SJSA1 (cell line): ENCODE results near the genes FRMD5, TERB2 and DUOXA1.

- RAMPAGE, long total RNA = no peak
Measured at GRCh38 chr15:43185686-43186303, 592 bp downstream of the CCNDBP1 start.

GRCh38 chr15:43190777-43191209, 5.6 kb downstream of the CCNDBP1 start:
- RAMPAGE, long total RNA = no peak

GRCh38 chr15:43370154-43370854, 539 bp downstream of the ZSCAN29 start:
- RAMPAGE, long total RNA = no peak

DNA sequence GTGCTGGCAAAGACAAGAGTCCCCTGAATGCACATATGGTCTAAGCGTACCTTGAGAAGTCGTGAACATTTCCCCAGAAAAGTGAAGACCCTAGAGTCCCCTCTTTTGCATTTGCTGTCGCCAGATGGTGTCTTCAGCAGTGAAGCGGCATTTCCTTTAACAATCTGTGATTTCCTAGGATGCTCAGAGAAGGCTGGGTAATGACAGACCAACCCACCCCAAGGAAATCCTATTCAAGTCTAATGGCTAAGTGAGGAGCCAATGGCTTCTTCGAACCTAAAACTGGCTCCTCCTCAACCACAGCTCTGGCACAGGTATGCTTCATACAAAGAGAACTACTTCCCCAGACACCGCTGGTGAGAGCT, 16.7 kb downstream of the MAP1A start:
- RAMPAGE, long total RNA = no peak

- RAMPAGE, long total RNA = no peak
Measured at GRCh38 chr15:43633144-43634030, 14.8 kb upstream of the STRC start.

DNA sequence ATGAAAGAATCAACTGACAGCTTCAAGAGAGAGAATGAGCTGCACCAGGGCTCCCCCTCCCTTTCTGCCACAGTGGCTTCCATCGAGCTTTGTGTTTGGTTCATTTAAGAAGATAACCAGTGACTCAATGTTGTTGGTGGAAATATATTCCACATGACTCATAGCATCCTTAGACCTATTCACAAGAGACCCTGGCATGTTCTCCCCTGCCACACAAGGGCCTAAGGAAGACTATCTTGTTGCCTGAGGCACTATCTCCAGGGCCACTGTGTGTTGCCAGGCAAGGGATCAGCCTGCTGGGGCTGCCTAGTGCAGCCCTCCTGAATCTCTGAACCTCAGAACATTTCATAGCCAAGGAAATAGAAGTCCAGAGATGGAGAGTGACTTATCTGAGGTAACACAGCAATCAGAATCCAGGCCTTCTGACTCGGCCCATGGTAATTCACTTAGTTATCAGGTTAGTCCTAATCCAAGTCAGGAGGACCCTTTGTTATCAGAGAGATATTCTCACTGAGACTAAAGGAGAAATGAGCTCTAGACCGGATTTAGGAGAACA, 86.7 kb downstream of the WDR76 start:
- RAMPAGE, long total RNA = no peak

DNA sequence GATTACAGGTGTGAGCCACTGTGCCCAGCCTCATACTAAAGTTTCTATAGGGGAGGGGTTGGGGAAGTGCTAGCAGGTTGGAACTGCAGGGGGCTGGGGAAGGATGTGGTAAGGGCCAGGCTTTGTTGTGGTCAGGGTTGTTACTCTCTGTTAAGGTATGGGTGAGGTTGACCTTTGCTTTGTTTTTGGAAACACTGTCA, 150.2 kb downstream of the WDR76 start:
- RAMPAGE, long total RNA = no peak

DNA sequence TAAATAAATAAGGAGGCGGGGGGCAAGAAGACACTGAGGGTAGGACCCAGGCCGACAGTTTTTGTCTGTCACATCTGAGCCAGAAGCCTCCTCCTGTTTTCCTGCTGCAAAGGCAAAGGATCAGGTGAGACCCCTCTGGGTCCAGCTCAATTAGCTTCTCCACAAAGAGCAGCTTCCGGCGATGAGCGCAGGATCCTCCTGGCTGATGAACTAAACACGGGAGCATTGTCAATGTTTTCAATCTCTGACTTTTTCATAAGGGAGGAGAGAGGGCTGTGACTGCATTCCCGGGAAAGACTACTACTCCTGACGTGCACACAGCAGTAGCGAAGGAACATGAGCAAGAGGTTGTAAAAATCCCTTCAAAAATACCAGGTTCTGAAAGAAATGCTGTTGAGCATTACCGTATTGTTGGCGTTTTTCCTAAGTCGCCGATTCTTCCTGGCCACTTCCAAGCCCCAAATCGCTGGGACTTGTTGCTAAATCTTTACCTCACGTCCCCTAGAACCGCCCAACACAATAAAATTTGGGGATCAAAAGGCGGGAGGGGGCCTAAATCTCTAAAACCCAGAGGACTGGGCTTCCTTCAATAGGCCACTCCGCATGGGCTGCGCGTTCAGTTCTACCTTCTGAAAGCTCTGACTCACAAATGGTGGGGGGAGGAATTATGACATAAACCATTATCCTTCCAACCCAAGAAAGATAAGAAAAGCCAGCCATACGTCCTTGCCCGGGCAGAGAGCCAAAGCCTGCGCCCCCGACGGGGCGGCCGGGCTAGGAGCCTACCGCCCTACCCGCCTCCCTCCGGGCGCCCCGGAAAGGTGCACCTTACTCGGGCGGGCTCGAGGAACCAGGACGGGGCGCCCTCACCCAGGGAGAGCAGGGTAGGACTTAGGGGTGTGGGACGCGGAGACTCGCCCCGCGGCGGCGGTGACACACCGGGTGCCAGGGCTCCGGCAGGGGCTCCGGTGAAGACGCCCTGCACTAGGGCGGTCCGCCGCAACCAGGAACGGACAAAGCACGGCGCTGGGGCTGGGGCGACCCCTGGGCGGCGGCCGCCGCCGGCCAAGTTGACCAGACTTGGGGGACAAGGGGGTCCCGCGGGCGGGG, 893 bp downstream of the FRMD5 start:
- RAMPAGE, long total RNA = no peak

DNA sequence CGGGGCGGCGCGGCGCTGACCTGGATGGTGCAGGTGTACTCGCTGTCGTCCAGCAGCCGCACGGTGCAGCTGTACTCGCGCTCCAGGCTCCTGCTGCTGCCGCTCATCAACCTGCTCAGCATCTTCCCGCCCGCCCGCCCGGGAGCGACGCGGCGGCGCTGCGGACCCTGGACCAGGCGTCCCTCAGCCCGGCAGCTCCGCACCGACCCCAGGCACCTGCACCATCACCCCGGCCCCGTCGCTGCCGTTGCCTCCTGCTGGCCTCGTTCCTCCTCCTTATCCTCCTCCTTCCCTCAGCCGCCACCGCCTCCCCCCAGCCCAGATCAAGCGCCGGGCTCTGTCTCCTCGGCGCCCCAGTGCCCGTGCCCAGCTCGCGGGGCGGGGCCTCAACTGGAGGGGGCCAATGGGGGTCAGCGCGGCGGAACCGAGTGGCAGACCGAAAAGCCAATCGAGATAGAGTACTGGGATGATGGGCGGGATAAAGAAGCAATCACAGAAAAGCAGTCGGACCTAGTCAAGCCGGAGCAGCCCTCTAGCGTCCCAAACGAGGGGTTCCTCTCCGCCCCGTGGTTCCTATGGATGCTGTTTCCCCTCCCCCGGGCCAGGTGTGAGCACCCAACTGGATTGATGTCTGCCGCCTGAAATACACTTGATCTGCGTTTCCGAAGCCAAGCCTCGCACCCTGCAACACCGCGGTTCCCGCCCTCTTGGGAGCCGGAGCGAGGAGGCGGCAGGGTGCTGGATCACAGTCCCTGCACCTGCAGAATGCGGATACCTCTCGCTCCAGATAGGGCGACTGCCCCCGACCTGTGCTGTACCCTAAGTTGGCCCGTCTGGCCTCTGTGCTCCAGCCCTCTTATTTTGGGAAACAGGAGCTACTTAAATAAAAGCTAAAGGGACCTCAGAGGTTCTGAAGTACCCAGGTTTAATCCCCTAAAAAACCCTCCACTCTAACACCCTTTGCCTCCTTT, at the start of gene FRMD5:
FRMD5 (minus strand) TSS at position 339 of the 971 bp plus-strand sequence.
- RAMPAGE, long total RNA = no peak

DNA sequence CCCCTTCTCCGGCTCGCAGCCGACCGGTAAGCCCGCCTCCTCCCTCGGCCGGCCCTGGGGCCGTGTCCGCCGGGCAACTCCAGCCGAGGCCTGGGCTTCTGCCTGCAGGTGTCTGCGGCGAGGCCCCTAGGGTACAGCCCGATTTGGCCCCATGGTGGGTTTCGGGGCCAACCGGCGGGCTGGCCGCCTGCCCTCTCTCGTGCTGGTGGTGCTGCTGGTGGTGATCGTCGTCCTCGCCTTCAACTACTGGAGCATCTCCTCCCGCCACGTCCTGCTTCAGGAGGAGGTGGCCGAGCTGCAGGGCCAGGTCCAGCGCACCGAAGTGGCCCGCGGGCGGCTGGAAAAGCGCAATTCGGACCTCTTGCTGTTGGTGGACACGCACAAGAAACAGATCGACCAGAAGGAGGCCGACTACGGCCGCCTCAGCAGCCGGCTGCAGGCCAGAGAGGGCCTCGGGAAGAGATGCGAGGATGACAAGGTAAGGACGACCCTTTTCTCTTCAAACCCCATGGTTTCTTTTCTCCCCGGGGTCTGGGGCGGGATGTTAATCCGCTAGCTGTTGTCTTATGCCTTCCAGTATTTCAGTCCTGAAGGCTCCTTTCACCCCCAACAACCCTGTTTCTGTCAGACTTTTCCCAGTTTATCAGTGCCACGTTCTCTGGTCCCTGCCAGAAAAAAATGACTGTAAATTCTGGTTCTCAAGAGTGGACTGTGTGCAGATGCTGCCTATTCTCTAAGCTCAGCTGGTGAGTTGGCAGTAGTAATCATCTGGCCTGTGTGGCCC, 552 bp downstream of the GOLM2 start:
- RAMPAGE, long total RNA = no peak

- RAMPAGE, long total RNA = no peak
Measured at GRCh38 chr15:44474058-44474370, 46.6 kb downstream of the CTDSPL2 start.

GRCh38 chr15:44666787-44667413, 3.4 kb upstream of the SPG11 start:
- RAMPAGE, long total RNA = no peak

DNA sequence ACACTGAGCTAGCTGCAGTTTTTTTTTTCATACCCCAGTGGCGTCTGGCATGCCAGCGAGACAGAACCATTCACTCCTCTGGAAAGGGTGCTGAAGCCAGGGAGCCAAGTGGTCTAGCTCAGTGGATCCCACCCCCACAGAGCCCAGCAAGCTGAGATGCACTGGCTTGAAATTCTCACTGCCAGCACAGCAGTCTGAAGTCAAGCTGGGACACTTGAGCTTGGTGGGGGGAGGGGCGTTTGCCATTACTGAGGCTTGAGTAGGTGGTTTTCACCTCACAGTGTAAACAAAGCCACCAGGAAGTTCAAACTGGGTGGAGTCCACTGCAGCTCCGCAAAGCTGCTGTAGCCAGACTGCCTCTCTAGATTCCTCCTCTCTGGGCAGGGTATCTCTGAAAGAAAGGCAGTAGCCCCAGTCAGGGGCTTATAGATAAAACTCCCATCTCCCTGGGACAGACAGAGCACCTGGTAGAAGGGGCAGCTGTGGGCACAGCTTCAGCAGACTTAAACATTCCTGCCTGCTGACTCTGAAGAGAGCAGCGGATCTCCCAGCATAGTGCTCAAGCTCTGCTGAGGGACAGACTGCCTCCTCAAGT, 19.8 kb upstream of the SPG11 start:
- RAMPAGE, long total RNA = no peak

DNA sequence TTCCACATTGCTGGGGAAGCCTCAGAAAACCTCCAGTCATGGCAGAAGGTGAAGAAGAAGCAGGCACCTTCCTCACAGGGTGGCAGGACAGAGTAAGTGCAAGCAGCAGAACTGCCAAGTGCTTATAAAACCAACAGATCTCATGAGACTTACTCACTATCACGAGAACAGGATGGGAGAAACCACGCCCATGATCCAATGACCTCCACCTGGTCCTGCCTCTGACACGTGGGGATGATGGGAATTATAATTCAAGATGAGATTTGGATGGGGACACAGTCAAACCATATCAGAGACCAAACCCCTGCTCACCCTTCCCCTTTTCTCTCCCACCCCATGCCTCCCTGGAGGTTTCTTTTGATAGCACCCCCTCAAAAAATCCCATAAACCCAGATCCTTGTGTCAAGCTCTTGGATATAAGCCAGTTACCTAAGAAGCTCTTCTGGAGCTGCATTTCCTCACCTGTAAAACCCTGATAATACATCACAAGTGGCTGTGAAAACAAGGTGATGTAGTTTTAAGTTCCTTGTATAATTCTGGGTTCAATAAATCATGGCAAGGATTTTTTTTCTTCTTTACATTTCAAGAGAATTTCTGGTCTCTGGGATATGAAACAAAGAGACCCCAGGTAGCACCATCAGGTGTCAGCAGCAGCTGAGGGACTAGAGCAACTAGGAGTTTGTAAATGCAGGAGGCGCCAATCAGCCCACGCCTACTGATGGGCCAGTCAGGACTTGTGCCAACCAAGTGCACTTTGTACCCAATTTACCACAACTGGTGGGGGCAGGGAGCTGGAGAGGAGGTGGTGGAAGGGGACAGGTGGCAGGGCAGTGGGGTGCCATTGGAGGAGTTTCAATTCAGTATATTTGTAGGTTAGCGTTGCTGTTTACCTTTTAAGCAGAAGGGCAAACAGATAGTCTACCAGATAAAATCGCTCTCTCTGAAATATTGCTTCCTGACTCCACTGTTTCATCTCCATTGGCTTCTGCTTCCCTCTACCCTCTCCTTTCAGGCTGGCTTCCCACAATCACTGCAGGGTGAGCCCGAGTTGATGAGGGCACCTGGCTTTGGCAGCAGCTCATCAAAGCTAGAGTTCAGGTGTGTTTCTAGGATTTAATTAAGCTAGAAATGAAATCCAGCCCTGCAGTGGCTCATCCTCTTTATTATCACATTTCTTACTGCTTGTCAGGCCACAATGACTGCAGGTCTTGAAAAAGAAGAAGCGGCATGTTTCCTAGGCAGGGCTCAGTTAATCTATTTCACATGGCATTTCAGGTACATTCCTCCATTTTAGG, 75.5 kb downstream of the TRIM69 start:
- RAMPAGE, long total RNA = no peak

DNA sequence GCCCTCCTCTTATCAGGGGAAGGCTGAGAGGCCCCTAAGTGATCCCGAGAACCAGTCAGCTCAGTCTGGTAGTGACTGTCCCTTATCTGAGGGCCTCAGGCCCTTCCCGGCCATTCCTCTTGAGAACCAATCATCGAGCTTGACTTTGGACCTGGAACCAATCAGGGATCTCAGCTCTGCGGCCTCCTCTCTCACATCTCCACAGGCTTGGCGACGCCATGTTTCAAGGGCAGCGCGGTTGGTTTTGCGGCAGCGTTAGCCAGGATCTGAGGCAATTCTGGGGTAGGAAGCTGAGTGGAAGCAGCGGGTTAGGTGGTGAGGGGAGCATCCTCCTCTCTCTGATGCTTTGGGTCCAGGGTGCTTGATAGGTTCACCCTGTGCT, at the start of gene TERB2:
TERB2 (plus strand) TSS at position 187 of the 382 bp plus-strand sequence.
- RAMPAGE, long total RNA = no peak

GRCh38 chr15:45023930-45024390, 965 bp downstream of the SORD start:
- RAMPAGE, long total RNA = no peak

DNA sequence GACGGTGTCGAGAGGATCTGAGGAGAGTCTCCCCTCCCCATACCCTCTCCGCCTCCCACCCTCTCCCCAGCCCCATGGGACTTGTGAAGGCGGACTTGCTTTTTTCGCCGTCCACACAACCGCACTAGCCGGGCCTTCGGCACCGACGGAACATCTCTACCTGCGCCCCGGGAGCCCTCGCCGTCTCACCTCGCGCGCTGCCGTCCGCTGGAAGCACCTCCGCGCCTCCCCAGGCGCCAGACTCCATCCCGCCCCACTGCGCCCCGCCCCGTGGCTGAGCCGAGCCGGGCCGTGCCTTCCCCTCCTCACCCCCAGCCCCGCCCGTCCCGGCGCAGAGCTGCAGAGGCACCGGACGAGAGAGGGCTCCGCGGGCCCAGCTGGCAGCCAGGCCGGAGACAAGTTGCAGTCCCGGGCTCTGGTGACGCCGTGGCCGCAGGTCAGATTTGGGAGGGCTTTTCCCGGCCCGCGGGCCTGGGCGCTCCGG, at the start of gene DUOXA1:
DUOXA1 (minus strand) TSS at position 217 of the 484 bp plus-strand sequence.
- RAMPAGE, long total RNA = no peak

DNA sequence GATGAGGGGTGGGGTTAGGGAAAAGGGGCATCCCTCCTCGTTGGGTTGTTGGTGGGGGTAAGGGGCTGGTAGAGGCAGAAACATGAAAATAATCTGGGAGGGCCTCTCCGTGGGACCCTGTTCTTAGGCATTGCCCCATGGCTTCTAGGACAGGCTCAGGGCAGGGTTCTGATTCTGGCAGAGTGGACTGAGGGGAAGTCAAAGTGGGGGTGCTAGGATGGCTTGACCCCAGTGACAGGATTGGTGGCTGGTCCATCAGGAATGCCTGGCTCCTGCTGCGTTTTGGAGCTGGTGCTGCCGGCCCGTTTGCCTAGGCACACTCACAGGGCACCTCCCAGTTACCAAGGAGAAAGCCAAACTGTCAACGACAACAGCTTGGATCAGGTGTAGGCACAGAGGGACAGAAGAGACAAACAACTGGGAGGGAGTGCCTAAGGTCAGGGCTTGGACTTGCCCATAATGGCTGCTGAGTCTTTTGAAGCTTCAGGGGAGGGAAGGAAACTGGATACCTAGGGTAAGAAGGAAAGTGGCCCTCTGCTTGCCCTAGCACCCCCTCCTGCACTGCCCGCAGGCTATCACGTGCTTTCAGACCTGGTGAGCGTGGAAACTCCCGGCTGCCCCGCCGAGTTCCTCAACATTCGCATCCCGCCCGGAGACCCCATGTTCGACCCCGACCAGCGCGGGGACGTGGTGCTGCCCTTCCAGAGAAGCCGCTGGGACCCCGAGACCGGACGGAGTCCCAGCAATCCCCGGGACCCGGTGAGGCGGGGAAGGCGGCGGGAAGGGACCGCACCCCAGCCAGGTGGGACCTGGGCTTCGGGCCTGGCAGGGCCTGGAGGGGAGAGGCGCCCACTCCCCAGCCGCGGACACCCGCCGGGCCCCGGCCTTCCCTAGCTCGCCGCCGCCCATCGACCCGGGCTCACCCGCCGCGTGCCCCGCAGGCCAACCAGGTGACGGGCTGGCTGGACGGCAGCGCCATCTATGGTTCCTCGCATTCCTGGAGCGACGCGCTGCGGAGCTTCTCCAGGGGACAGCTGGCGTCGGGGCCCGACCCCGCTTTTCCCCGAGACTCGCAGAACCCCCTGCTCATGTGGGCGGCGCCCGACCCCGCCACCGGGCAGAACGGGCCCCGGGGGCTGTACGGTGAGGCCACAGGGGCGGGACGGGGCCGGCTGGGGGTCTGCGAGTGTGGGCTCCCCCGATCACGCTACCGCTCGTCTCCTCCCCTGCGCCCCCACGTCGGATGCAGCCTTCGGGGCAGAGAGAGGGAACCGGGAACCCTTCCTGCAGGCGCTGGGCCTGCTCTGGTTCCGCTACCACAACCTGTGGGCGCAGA, 5.2 kb downstream of the DUOX1 start:
- RAMPAGE, long total RNA = no peak

GRCh38 chr15:45199020-45199519, 11.3 kb upstream of the SHF start:
- RAMPAGE, long total RNA = no peak

- RAMPAGE, long total RNA = no peak
Measured at GRCh38 chr15:45378887-45379439, 619 bp upstream of the GATM start.